ENCODE measurements around the gene KLF1.

GRCh38 chr19:12847389-12848137, 9.2 kb downstream of the MAST1 start:
- PRO-cap, 3 experiments = peak in 1 of 3 experiments; most common plus-strand start chr19:12847846 (in 1); most common minus-strand start chr19:12847642 (in 1)
- RAMPAGE, long total RNA, 2 experiments = no peak in any of the 2 experiments
- RRBS = 3% methylated on average over 7 of the region's 61 CpGs

DNA sequence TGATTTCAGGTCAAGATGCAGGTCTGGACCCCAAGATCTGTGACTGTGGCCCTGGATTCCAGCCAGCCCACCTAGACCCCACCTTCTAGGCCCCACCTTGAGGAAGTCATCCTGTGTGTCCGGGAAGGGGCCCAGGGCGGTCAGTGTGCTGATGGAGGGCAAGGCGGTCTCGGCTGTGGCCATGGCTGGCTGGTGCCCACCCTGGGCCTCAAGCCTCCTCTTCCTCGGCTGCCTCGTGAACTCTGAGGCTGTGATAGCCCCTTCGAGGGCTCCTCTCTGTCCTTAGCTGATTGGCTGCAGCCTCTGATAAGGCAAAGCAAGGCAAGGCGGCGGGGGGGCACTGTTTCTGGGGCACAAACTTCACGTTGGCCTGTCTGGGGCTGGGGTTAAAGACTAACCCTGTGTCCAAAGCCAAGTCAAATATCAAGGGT, at the start of gene KLF1:
KLF1 (minus strand) TSS at position 244 of the 431 bp plus-strand sequence.
- PRO-cap, 3 experiments = no peak in any of the 3 experiments
- RAMPAGE, long total RNA, 2 experiments = no peak in any of the 2 experiments
- RRBS = no CpG with 5 or more reads among the region's 10 CpGs

GRCh38 chr19:12891404-12892051, 568 bp downstream of the GCDH start:
- PRO-cap, 3 experiments = no peak in any of the 3 experiments
- RAMPAGE, long total RNA, 2 experiments = no peak in any of the 2 experiments
- RRBS = 2% methylated on average over 4 of the region's 32 CpGs

DNA sequence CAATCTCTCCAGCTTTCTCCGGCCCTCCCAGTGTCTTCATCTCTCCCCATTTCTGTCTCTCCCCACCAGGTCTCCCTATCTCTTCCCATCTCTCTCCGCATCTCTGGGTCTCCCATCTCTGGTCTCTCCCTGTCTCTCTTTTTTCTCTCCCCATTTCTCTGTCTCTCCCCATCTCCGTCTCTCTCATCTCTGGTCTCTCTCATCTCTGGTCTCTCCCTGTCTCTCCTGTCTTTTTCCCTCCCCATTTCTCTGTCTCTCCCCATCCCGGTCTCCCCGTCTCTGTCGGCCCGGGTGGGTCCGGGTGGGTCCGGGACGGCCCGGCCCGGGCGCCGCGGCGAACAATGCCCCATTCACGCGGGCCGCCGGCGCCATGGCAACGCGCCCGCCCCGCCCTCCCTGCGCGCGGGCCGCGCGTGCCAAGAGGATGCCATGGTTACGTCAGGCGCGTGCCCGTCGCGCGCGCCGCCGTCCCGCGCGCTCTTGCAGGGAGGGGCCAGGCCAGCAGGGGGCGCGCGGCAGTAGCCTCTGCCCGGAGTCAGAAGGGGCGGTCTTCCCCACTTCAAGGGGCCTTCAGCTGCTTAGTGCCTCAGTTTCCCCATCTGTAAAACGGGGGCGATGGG, 11.9 kb upstream of the NFIX start:
- PRO-cap, 3 experiments = peak in 3 of 3 experiments; most common plus-strand start position 532 of the sequence (in 2); most common minus-strand start position 281 of the sequence (in 3)
- RAMPAGE, long total RNA, 2 experiments = start-site peak on the plus strand in 1 of 2 experiments, centred at position 472 of the sequence, 41 reads per replicate; start-site peak on the minus strand in 2 of 2 experiments, centred at positions 302 to 328 of the sequence, 18 to 141 reads per replicate
- RRBS = under 1% methylated on average over 9 of the region's 51 CpGs

DNA sequence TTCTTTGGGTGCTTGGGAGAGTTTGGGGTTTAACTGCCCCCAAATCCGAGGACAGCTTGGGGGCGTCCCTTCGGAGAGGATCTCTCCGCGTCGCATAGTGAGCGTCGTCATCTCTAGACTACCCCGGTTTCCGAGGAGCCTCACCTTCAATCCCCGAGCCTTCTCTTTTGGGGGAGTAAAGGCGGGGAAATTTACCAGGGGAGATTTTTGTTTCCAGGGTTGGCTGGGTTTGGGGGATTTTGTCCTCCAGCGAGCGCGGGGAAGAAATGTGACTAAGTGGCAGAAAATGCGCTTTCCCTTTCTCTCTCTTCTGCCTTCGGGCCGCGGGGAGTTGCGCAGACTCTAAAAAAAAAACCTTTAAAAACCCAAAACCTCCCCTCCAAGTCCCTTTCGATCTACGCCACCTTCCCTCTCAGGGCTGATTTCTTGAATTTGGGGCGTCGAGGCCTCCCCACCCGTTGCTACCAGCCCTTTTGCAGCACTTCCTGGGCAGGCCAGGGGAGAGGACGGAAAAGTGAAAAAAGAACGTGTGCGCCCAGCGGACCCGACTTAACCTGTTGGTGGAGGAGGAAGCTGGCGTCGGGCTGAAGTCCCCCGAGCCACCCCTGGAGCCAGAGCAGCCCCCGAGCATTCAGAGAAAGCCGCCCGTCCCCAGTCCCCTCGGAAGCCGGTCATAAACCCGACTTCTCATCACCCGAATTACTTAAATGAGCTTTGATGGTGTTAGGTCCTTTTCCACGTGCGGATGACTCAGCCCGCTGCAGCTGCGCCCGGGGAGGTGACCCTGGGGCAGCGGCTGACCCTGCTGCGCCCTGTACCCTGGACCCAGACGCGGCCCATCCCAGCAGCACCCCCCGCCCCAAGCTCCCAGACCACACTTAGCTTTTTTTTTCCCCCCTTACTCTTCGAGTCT, 17.7 kb downstream of the NFIX start:
- PRO-cap, 3 experiments = peak in 3 of 3 experiments; most common plus-strand start position 547 of the sequence (in 2); most common minus-strand start position 701 of the sequence (in 3)
- RAMPAGE, long total RNA, 2 experiments = no peak in any of the 2 experiments
- RRBS = 2% methylated on average over 8 of the region's 51 CpGs

GRCh38 chr19:13021208-13021869, 26.1 kb downstream of the NFIX start:
- PRO-cap, 3 experiments = no peak in any of the 3 experiments
- RAMPAGE, long total RNA, 2 experiments = no peak in any of the 2 experiments
- RRBS = no CpG with 5 or more reads among the region's 10 CpGs

DNA sequence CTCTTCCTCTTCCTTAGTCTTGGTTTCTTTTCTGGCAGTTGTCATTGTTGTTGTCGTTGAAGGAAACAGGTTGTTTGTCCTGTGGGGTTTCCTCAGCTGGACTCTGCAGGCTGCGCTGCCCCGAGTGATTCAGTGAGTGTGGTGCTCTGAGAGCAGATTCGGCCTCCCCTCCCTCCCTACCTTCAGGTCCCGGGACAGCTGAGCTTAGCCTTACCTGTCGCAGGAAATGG, 34.1 kb downstream of the NFIX start:
- PRO-cap, 3 experiments = peak in 1 of 3 experiments; most common plus-strand start position 127 of the sequence (in 1)
- RAMPAGE, long total RNA, 2 experiments = no peak in any of the 2 experiments
- RRBS = no CpG with 5 or more reads among the region's 6 CpGs

GRCh38 chr19:13096773-13097334, 5.8 kb downstream of the LYL1 start:
- PRO-cap, 3 experiments = no peak in any of the 3 experiments
- RAMPAGE, long total RNA, 2 experiments = no peak in any of the 2 experiments
- RRBS = under 1% methylated on average over 3 of the region's 31 CpGs

- PRO-cap, 3 experiments = peak in 3 of 3 experiments; most common plus-strand start chr19:13153055 (in 3)
- RAMPAGE, long total RNA, 2 experiments = no peak in any of the 2 experiments
- RRBS = no CpG with 5 or more reads among the region's 12 CpGs
Observed at GRCh38 chr19:13152986-13153154, 2.7 kb downstream of the IER2 start.

GRCh38 chr19:13186003-13186410, 35.8 kb downstream of the IER2 start:
- PRO-cap, 3 experiments = peak in 3 of 3 experiments; most common minus-strand start chr19:13186144 (in 3)
- RAMPAGE, long total RNA, 2 experiments = start-site peak on the minus strand in 2 of 2 experiments, at chr19:13186138-13186182 at its widest, 56 to 168 reads per replicate
- RRBS = no CpG with 5 or more reads among the region's 10 CpGs

DNA sequence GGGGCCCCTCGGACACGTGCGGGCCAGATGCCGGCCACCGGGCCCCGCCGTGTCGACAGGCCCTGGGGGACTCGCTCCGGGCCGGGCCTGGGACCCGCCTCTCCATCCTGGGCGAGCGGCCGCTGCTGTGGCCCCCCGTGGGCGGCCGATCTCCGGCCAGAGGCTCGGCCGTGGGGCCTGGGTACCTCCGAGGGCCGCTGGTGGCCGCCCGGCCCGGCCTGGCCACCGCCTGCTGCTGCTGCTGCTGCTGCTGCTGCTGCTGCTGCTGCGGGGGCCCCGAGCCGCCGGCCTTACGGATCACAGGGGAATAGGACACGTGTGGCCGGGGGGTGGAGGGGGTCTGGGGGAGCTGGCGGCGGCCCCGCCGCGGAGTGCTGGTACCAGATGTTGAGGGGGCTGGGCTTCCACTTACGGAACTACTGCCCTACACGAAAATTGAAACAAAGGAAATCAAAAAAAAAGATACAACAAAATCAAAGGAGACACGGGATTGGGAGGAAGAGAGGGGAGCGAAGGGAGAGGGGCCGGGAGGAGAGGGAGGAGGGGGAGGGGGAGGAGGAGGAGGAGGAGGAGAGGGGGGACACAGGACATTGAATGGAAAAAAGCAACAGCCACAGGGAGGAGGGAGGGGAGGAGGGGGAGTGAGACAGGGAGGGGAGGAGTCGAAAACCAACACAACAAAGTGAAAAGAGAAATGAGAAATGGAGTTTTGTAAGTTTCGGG, 57.6 kb downstream of the IER2 start:
- PRO-cap, 3 experiments = peak in 3 of 3 experiments; most common minus-strand start position 596 of the sequence (in 3)
- RAMPAGE, long total RNA, 2 experiments = no peak in any of the 2 experiments
- RRBS = 3% methylated on average over 27 of the region's 46 CpGs

GRCh38 chr19:13209333-13209883, 59.2 kb downstream of the IER2 start:
- PRO-cap, 3 experiments = no peak in any of the 3 experiments
- RAMPAGE, long total RNA, 2 experiments = no peak in any of the 2 experiments
- RRBS = no CpG with 5 or more reads among the region's 22 CpGs

DNA sequence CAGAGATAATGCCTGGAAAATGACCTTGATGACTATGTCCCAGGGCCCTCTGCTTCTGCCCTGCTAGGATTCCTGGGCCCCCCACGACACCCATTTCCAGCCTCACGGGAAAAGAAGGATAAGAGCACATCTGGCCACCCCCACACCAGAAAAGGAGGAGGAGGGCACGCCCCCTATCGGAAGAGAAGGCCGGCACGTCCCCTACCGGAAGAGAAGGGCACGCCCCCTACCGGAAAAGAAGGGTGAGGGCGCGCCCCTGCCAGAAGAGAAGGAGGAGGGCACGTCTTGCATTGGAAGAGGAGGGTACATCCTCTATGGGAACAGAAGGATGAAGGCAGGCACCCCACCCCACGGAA, 84.3 kb downstream of the IER2 start:
- PRO-cap, 3 experiments = peak in 2 of 3 experiments; most common plus-strand start position 262 of the sequence (in 2)
- RAMPAGE, long total RNA, 2 experiments = no peak in any of the 2 experiments
- RRBS = no CpG with 5 or more reads among the region's 13 CpGs

GRCh38 chr19:13281601-13282500, 131.6 kb downstream of the IER2 start:
- PRO-cap, 3 experiments = no peak in any of the 3 experiments
- RAMPAGE, long total RNA, 2 experiments = no peak in any of the 2 experiments
- RRBS = no CpG with 5 or more reads among the region's 27 CpGs

- PRO-cap, 3 experiments = peak in 1 of 3 experiments; most common minus-strand start chr19:13340005 (in 1)
- RAMPAGE, long total RNA, 2 experiments = no peak in any of the 2 experiments
- RRBS = no CpG with 5 or more reads among the region's 14 CpGs
Observed at GRCh38 chr19:13339899-13340395, 166.3 kb downstream of the CACNA1A start.

DNA sequence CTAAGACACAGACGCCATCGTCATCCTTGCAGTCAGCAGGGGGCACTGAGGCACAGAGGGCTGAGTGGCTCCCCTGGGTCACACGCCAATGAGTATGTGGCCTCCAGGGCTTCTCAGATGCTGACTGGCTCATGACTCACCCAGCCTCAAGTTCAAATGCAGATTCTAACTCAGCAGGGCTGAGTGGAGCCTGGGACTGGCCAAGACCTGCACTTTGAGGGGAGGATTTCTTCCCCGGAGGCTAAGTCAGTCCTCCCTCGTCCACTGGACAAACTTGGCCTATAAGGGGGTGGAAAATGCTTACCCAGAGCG, 115.2 kb upstream of the CACNA1A start:
- PRO-cap, 3 experiments = no peak in any of the 3 experiments
- RAMPAGE, long total RNA, 2 experiments = no peak in any of the 2 experiments
- RRBS = no CpG with 5 or more reads among the region's 6 CpGs

- PRO-cap, 3 experiments = no peak in any of the 3 experiments
- RAMPAGE, long total RNA, 2 experiments = start-site peak on the plus strand in 1 of 2 experiments, at chr19:13830626-13830724 at its widest, 7 reads per replicate
- RRBS = 6% methylated on average over 17 of the region's 74 CpGs
Observed at GRCh38 chr19:13830001-13831046, 35.1 kb downstream of the ZSWIM4 start.

- PRO-cap, 3 experiments = no peak in any of the 3 experiments
- RAMPAGE, long total RNA, 2 experiments = no peak in any of the 2 experiments
- RRBS = no CpG with 5 or more reads among the region's 7 CpGs
Observed at GRCh38 chr19:13834667-13835089, 39.4 kb downstream of the ZSWIM4 start.

GRCh38 chr19:13835581-13836531, 40.6 kb downstream of the ZSWIM4 start:
- PRO-cap, 3 experiments = no peak in any of the 3 experiments
- RAMPAGE, long total RNA, 2 experiments = no peak in any of the 2 experiments
- RRBS = 71% methylated on average over 6 of the region's 16 CpGs

- PRO-cap, 3 experiments = no peak in any of the 3 experiments
- RAMPAGE, long total RNA, 2 experiments = no peak in any of the 2 experiments
- RRBS = no CpG with 5 or more reads among the region's 10 CpGs
Observed at GRCh38 chr19:13838212-13838702, 38.7 kb upstream of the NANOS3 start.